Hair follicle dermal papilla cell (primary cell): ENCODE measurements around the genes C12orf75 and CKAP4.

GRCh38 chr12:105014501-105015139, 28.5 kb downstream of the NOPCHAP1 start:
- CAGE, long polyA plus RNA = no peak

DNA sequence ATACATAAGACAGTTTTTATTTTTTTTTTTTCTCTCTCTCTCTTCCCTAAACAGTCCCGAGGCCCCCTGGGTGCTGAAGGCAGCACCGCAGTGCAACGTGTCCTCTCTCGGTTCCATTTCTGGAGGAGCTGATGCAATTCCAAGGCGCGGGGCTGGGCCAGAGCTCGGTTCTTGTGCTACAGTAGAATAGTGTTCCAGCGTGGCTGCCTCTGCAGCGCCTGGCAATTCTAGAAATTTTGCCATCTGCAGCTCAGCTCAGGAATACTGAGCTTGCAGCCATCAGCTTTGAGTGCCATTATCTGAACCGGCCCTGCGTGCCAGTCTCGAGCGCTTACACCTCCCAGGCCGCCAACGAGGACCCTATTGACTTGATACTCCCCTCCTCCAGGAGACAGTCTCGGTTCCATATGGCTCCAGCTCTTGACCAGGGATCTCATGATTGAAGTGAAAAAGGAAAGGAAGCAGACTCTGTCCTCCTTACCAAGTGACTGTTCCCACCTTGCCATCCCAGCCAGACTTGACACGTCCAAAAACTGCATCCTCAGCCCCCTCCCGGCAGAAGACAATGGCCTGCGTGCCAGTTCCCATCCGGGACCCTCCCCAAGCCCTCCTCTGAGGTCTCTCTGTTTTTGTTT, 538 bp downstream of the ALDH1L2 start:
- CAGE, long polyA plus RNA = no peak

DNA sequence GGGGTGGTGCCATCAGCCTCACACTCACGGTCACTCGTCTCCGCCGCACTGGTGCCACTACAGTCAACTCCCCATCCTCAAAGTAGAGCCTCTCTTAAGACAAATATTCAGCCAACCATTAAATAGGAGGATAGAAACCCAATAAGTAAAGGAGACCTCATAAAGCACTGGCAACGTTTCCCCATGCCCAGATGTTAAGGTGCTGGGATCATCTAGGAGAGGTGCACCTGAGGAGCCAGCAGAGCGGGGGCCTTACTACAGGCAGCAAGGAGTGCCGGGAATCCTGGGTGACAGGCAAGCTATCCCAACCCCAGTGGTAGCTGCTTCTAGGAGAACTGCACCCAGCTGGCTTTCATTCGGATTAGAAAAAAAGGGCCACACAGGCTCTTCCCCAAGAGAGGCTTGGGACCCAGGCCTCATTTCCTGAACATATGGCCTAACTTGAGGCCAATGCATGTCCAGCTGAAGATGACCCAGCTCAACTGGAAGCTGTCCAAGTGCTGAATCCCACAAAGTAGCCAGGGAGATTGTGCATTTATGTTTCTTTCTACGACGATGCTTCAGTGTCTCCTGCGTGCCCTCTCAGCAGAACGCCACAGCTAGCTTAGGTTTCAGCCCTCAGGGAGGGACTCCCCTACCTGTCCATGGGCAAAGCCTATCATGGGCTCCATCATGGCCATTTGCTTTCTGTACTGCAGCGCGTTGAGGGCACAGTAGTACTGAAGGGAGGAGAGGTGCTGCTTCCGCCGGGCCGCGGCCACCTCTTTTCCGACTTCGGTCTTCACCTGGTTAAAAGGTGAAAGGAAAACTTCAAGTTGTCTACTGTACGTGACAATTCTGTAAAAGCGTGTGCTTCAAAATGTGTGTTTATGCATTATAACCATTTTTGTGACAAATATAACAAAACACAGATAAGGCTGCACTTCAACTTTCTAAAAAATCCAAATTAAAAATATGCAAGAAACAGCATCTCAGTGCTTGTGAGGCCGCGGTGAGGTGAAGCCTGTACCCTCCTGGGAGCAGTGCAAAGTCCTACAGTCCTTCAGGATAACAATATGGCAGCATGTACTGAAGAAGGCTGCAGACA, 29.2 kb downstream of the APPL2 start:
- CAGE, long polyA plus RNA = no peak

- CAGE, long polyA plus RNA = no peak
These were observed 21.5 kb downstream of the APPL2 start for GRCh38 chr12:105214137-105215235.

GRCh38 chr12:105226102-105226723, 9.8 kb downstream of the APPL2 start:
- CAGE, long polyA plus RNA = no peak

GRCh38 chr12:105229256-105230286, 6.4 kb downstream of the APPL2 start:
- CAGE, long polyA plus RNA = no peak

GRCh38 chr12:105321041-105321499, 9.4 kb upstream of the C12orf75 start:
- CAGE, long polyA plus RNA = no peak

DNA sequence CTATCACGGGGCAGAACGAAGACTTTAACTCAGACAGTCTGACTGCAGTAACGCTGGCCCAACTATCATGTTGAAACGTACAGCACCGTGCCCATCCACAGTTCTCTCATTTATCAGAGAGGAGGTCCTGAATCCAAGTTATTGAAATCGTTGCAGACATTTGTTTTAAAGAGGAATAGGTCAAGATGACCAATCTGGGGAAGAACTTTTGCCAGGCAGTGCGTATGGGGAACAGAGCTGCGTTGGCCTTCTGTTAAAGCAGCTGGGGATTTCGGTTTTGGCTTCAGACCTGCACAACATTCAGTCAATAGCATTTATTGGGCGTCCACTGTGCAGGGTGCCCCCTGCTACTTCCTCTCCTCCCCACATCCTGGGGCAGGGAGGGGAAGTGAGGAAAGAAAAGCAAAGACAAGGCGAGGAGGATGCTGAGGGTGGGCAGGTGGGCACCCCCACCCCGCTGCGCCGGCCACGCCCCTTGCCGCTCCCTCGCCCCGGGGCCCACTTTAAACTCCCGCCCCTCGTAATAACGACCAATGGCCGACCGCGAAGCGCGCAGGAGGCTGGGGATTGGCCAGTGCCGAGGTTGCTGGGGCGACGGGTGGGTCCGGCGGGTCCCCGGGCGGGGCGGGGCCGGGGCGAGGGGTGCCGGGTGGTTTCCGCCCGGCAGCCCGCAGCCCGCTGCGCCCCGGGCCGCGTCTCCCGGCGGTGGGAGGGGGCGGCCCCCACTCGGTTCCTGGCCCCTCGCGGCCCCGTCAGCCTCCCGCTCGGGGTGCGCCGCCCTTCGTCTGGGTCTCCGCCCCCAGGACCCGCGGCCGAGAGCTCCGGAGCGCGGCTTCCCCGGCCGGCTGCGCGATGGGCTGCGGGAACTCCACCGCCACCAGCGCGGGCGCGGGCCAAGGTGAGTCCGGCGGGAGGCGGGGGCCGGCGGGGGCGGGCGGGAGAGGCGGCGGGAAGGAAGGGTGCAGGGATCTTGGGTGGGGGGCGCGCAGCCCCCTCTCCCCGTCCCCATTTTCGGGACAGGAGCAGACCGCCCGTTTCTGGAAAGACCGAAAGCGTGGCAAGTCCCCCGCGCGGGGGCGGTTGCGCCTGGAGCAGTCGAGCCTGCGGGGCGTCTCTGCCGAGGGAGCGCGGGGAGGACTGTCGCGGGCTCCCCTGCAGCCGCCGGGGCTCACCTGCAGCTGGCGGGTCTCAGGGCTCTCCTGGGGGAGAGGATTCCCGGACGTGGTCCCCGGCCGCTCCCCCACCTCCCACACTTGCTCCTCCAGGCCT, at the start of gene C12orf75:
Gene C12orf75, plus strand, starts transcription at position 652 of the 1,269 bp plus-strand sequence.
- CAGE, long polyA plus RNA = no peak

DNA sequence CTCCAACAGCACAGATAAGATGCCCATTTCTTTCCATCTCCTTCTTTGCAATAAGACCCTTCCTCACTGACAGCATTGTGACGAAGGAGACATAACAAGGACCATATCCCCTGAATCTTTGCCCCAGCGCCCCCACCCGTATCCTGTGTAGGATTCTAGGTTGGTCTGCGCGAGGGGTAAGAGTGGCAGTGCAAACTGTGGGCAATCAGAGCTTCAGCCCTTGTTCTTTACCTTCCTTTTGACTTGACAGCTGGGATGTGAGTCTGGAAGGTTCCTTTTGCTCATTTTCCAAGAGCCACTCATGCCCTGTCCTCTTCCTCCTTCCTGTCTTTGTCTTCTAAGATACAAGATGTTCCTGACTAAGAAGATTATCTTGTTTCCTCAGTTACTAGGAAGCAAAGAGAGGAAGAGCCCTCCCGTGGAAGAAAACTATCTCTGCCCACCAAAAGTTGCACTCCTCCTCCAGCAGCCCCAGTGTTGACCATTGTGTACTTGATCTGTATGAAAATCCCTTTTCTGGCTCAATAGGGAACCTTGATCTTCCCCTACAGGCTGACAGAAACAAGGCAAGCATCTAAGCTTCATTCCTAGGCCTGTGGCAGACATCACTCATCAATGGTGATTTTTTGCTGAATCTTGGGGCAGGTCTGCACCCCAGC, 137.9 kb downstream of the C12orf75 start:
- CAGE, long polyA plus RNA = no peak

GRCh38 chr12:105497808-105498152, 167.3 kb downstream of the C12orf75 start:
- CAGE, long polyA plus RNA = no peak

- CAGE, long polyA plus RNA = no peak
These were observed 52.0 kb downstream of the NUAK1 start for GRCh38 chr12:106086512-106087359.

DNA sequence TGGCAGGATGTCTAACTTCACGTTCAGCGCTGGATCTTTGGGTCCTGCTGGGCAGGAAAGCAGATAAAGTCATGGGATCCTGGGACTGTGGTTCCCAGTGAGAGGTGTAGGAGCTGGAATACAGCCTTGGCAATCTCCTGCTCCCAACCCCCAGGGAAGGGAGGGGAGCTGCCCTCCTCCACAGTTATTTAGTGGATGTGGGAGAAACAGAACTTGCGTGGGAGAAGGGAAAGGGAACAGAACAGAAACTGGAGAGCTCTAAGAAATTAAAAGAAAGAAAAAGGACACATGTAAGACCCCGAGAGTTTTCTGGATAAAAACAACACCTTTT, 36.9 kb downstream of the NUAK1 start:
- CAGE, long polyA plus RNA = no peak

DNA sequence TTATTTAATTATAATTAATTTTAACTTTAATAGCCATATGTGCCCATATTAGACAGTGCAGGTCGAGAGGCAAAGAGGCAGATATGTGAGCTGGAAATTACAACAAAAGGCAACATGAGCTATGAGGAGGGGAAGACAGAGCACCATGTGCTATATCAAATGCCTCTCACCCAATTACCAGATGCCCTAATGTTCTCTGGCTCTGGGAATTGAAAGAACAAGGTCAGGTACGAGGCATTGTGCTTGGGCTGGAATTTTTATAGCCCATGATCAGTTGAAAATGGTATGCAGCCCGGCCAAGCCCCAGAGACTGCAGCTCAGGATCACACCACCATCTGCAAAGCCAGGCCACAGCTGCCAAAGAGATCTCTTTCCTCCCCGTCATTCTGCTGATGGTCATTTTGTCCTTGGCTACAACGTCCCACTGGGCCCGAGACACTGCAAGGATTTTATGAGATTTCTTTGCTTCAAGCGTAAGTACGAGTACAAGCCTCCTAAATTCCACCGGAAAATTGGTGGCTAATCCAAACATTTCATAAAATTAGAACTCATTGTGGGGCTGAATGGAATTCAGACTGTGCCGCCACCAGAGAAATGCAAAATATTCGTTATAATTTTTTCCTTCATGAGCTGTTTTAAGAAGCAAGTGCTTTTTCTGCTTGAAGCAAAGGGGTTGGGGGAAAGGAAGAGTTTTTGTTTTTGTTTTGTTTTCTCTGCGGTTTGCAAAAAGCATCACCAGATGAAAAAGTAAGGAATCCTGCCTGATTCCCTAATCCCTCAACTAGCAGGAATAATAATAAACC, 15.1 kb downstream of the NUAK1 start:
- CAGE, long polyA plus RNA = no peak

DNA sequence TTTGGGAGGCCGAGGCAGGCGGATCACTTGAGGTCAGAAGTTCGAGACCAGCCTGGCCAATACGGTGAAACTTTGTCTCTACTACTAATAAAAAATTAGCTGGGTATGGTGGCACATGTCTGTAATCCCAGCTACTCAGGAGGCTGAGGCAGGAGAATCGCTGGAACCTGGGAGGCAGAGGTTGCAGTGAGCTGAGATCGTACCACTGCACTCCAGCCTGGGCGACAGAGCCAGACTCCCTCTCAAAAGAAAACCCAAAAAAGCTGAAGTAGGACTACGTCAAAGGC, 1.4 kb downstream of the CKAP4 start:
- CAGE, long polyA plus RNA = no peak

DNA sequence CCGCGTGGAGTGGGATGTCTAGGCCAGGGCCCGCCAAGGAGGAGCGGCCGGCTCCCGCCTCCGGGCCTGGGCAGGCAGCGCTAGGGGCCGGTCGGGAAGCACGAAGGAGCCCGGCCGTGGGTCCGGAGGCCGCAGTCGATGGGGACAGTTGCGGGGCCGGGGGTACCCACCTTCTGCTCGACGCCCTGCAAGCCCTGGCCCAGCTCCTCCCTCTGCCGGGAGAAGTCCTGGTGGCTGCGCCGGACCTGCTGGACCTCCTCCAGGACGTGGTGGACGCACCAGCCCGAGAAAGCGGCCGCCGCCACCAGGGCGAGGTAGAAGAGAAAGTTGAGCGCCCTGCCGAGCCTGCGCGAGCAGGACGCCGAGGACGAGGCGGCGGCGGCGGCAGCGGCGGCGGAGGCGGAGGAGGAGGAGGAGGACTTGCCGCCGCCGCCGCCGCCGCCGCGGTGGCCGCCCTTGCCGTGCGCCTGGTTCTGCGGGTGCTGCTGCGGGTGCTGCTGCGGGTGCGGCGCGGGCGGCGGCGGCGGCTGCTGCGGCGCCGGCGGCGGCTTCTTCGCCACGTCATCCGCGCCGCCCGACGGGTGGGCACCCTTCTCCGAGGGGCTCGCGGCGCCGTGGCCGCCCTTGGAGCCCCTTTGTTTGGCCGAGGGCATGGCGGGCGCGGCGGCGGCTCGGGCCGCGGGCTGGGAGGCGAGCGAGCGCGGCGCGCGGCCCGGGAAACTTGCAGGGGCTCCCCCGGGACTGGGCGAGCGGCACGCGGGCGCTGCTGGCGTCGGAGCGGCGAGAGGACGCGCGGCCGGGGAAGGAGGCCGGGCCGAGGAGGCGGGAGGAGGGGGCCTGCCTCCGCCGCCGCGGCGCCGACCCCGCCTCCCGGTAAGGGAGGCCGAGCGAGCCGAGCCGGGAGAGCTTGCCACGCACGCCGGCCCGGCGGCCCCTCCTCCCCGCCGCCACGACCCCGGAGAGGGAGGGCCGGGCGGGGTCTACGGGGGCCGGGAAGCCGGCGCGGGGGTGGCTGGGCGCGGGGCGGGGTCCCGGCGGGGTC, at the start of gene CKAP4:
Gene CKAP4, minus strand, starts transcription at position 822 of the 1,042 bp plus-strand sequence.
- CAGE, long polyA plus RNA = no peak

GRCh38 chr12:106248241-106248830, 516 bp upstream of the CKAP4 start:
- CAGE, long polyA plus RNA = no peak

DNA sequence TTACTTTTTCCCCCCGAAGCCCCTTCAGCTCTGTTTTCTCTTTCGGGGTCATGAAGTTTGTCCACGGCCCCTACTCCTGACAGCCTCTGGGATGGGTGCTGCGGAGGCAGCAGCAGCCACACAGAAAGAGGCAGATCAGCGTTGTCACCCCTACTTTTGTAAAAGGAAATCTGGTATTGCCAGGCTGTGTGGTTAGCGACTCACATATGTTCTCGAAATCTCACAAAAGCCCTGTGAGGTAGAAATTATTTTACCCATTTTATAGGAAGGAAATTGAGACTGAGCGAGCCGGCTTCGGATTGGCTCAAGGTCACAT, 969 bp upstream of the CKAP4 start:
- CAGE, long polyA plus RNA = no peak

- CAGE, long polyA plus RNA = no peak
These were observed 1.3 kb upstream of the CKAP4 start for GRCh38 chr12:106249147-106249493.

GRCh38 chr12:106301229-106301632, 1.3 kb upstream of the TCP11L2 start:
- CAGE, long polyA plus RNA = no peak

GRCh38 chr12:106301633-106302382, 725 bp upstream of the TCP11L2 start:
- CAGE, long polyA plus RNA = no peak